H4 (cell line): ENCODE measurements around the gene NCBP2AS2.

- RAMPAGE, long total RNA: no peak
These were observed 13.7 kb upstream of the TM4SF19 start for GRCh38 chr3:196351664-196352419.

GRCh38 chr3:196396942-196397654 lies 35.1 kb downstream of the UBXN7 start:
- RAMPAGE, long total RNA: no peak

GRCh38 chr3:196433025-196433420 lies 796 bp upstream of the UBXN7 start:
- RAMPAGE, long total RNA: no peak

DNA sequence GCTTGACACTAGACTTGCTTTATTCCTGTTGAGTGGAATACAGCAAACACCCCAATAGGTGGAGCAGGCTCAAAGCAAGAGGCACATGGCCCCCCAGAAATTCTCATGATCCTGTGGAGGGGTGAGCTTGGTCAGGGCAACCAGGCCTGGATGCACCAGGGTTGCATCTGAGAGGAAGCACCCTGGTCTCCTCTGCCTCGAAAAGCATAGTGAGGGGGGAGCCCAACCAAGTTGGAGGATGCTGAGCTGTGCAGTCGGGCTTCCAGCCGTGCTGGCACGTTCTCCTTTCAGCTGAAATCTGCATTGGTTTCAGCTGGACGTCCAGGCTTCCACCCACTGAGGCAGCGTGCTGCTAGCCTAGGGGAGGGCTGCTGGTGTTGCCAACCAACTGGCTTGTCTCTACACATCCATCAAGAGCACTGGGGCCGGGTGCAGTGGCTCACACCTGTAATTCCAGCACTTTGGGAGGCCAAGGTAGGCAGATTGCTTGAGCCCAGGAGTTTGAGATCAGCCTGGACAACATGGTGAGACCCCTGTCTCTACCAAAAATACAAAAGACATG lies 2.8 kb upstream of the NRROS start:
- RAMPAGE, long total RNA: no peak

GRCh38 chr3:196885699-196886776 lies 18.3 kb downstream of the SENP5 start:
- RAMPAGE, long total RNA: no peak

DNA sequence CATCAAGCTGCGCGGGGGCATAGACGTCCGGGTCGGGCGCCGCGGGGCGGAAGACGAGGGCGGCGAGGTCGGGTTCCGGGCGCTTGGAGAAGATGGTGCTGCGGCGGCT lies at the start of gene NCBP2AS2:
NCBP2AS2 (plus strand) TSS at position 50 of the 109 bp plus-strand sequence.
- RAMPAGE, long total RNA: no peak

GRCh38 chr3:196985297-196985812 lies 16.7 kb upstream of the PIGZ start:
- RAMPAGE, long total RNA: no peak

DNA sequence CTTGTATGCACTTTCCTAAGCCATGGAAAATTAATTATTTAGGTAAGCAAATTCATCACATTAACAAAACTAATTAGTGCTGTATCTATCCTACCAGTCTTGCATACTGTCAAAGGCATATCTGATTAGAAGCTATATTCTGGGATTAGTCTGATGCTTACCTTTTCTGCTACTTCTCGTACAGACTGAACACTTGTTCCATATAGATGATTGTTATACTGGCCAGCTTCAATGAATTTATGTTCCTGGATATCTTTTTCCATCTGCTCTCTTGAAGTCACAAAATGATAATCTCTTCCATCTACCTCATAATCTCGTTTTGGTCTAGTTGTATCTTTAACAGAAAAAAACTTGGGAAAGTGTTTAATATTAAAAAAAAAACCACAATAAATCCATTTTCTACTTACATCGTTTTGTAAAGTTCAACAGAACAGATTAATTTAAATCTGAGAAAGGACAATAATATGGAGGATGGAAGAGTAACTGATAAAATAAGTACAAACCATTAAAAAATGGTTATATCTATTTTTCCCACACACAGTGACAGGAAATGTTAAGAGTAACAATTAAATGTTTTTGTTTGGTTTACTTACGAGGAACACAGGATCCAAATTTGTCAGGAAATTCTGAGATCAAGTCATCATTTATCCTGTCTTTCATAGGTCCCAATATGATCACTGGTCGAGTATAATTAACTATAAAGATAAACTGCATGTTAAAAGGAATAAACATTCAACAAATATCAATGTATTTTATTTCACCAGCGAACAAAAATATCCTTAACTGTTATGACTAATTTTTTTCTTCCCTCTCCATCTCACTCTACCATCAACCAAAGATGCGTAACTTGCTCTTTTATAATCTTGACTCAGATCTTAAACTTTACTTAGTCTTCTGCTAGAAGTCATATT lies 35.8 kb upstream of the MELTF start:
- RAMPAGE, long total RNA: no peak

- RAMPAGE, long total RNA: no peak
These were observed 11.3 kb upstream of the DLG1 start for GRCh38 chr3:197309355-197310468.

GRCh38 chr3:197509567-197510628 lies 45.9 kb downstream of the BDH1 start:
- RAMPAGE, long total RNA: no peak

DNA sequence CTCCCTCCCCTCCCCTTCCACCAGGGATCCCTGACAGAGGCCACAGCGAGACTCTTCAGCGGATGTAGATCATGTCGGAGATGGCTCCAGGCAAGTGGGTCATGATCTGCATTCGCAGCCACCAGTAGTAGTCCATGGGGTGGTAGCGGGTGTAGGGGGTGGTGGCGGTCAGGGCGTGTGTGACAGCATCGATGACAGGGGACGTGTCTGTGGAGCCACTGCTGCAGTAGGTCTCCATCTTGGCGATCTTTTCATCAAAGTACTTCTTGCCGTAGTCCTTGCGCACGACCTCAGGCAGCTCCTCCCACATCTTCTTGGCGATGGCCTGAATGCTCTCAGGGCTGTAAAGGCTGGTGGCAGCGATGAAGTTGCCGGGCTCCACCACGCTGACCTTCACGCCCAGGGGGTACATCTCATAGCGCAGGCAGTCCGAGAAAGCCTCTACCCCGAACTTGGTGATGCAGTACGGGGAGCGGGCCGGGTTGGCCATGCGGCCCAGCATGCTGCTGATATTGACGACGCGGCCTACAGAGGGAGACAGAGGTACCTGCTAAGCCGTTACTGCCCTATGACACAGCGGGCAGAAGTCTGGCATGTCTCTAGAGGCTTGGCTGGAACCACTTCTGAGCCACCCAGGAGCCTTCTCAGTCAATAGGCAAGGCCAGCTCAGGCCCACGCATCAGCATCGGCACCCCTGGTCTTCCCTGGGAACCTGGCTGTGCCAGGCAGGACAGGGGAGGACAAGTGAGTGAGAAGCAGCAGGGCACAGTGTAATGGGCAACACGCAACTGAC lies 43.7 kb downstream of the BDH1 start:
- RAMPAGE, long total RNA: no peak

- RAMPAGE, long total RNA: no peak
These were observed 41.1 kb downstream of the BDH1 start for GRCh38 chr3:197514587-197515067.

DNA sequence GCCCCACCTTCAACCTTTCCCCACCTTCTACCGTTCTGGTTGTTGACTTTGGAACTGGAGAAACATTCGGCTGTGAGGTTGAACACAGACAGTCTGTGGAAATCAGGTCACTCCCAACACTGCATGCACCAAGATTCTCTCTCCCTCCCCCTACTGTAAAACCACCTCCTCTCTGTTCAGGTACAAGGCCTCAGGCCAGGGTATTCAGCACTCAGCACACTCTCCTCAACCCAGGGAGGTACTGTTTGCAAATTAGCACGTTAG lies 4.0 kb upstream of the BDH1 start:
- RAMPAGE, long total RNA: no peak

DNA sequence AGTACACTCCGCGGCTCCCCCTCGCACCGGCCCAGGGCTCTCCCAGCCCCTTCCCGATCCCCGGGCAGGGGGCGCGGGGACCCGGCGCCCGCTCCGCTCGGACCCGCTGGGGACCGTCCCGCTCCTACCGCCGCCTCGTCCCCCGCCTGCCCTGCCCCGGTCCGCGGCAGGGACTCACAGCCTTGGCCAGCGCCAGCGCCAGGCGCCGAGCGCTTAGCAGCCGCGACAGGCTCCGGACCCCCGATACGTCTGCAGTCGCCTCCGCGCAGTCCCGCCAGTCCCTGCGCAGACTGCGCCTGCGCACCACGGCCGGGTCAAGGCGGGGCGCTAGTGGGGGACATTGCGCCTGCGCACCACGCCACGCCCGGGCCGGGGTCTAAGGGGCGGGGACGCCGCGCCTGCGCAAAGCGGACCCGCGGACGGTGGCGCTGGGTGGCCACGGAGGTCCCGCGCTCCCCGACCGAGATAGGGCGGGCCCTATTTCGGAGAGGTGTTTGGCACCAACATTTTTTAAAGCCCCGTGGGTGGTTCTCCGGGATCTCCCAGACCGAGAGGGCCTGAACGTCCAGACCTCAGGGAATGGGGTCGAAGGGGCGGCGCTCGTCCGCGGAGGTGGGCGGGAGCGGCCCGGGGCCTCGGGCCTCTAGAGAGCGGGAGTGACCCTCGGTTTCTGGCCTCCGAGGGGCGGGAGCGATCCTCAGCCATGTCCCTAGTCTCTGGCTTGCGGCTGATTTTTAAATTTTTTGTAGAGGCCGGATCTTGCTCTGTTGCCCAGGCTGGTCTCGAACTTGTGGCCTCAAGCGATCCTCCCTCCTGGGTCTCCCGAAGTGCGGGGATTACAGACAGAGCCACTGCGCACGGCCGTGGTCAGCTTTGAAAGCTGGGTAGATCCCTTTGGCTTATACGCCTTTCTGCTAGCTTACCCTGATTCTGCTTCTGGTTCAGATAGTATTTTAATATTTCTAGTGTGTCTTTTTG lies 72.1 kb upstream of the BDH1 start:
- RAMPAGE, long total RNA: start-site peak on the minus strand centred at position 282 of the sequence, 19 bp wide, 39 reads

DNA sequence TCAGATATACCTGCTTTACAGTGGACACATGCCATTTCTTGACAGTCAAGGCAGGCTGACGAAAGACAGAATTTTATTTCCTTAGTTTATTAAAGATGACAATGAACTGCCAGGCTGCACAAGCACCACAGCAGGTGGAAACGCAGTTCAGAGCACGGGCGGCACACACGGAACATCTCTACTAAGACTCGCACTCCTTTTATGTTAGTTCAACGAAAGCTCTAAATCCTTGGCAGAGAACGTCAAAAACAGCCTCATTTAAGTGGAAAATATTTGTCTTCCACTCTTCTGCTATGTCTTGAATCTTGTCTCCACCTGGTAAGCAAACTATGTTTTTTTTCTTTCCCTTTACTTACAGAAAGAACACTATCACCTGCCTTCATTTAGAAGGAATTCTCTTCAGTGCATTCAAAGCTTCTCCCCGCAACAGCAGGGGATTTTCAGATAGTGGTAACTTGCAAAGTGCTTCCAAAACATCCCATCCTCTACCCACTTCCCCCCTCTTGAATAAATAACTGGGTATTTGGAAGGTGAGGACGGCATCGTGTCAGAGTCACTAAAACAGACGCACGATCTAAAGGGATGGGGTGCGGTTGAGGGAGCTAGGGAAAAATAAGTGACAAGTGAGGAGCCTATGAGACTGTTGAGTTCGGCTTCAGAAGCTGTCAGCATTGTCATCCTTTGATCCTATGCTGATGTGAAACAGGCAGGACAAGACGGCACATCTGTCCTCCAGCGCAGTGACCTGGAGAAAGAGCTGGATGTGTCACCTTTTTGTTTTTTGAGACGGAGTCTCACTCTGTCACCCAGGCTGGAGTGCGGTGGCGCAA lies 64.6 kb downstream of the RUBCN start:
- RAMPAGE, long total RNA: no peak

- RAMPAGE, long total RNA: no peak
These were observed 639 bp upstream of the RUBCN start for GRCh38 chr3:197737450-197737636.

- RAMPAGE, long total RNA: no peak
These were observed 54.0 kb downstream of the LRCH3 start for GRCh38 chr3:197844895-197845625.

DNA sequence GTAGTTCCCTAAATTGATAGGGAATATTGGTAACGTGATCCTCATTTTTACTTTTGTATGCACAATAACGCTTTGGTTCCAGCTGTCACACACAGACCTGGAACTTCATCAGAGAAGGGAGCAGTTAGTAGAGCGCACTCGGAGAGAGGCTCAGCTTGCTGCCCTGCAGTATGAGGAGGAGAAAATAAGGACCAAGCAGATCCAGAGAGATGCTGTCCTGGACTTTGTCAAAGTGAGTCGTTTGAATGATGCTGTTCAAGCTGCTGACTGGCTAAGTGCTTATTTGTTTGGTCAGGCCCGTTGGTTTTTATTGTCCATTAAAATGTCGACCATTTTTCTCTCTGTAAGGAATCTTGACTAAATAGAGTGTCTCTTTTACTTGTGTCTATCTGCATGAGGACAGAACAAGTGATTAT lies 56.7 kb downstream of the LRCH3 start:
- RAMPAGE, long total RNA: no peak

DNA sequence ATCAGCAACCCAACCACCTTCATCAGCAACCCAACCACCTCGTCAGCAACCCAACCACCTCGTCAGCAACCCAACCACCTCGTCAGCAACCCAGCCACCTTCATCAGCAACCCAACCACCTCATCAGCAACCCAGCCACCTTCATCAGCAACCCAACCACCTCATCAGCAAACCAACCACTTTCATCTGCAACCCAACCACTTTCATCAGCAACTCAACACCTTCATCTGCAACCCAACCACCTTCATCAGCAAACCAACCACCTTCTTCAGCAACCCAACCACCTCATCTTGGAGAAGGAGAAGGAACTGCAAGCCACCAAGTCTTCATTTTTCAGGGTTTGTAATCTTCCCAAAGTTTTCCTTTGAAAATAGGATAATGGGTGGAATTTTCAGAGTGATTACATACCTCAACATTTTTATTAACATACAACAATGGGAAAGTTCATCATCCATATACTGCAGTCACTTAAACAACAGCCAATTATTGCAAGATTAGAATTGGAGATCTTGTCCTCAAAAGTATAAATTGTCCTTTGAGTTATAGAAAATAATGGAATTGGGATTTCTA lies 78.9 kb downstream of the LMLN start:
- RAMPAGE, long total RNA: no peak

- RAMPAGE, long total RNA: no peak
These were observed 193.1 kb downstream of the LMLN start for GRCh38 chr3:198153014-198153571.